Helper T cell (primary cell): ENCODE data around the gene ELSPBP1.

GRCh38 chr19:47095756-47096068, 17.9 kb downstream of the ZC3H4 start:
- PRO-cap, 2 experiments = no peak in any of the 2 experiments

GRCh38 chr19:47157027-47157940, 26.6 kb downstream of the SAE1 start:
- PRO-cap, 2 experiments = peak in 1 of 2 experiments; most common plus-strand start chr19:47157150 (in 1)

- PRO-cap, 2 experiments = no peak in any of the 2 experiments
Observed at GRCh38 chr19:47158213-47158809, 27.7 kb downstream of the SAE1 start.

DNA sequence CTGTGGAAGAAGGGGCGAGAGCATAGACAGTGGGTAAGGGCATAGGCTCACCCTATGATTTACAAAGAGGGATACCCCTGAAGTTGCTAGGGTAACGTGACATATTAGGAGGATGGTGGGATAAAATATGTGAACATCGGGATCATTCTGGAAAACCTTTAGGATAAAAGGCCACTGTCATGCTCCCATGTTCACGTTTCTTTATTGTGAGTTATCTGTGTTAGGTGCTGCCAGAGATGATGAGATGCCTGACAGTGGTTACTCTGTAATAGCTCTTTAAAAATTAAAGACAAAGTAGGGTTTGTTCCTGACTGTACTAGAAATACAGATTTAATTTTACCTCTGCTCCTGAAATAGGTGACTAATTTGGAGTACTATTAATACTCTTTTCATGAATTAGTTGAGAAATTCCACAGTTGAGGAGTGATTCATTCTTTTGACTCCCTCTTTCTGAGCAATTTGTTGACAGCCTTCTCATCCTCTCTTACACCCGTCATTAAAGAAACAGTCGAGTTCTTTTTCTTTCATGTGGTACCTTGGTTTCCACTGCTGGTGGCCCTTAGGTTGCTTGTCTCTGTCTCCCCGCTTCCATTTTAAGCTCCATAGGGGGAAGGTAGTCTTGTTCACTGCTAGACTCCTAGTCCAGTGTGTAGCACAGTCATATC, 28.3 kb downstream of the SAE1 start:
- PRO-cap, 2 experiments = peak in 1 of 2 experiments; most common plus-strand start position 591 of the sequence (in 1); most common minus-strand start position 498 of the sequence (in 1)

DNA sequence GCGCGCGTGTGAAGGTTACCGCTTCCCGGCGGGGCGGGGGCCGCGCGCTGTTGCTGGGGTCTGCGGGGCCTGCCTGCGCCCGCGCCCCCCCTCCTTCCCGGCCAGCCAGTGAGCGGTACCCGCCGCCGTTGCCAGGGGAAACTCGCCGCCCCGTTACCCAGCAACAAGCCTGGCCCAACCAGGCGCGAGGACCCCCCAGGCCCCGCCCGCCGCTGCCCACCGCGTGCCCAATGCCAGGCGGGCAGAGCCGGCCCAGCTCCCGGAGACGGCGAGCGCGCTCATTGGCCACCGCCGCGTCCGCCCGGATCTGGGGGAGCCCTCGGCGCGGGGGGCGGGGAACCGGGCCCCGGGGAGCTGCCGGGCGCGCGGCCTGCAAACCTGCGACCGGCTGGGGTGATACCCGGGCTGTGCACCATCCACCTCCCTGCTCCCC, 8.6 kb upstream of the BBC3 start:
- PRO-cap, 2 experiments = no peak in any of the 2 experiments

GRCh38 chr19:47277530-47278208, 3.0 kb downstream of the INAFM1 start:
- PRO-cap, 2 experiments = no peak in any of the 2 experiments

DNA sequence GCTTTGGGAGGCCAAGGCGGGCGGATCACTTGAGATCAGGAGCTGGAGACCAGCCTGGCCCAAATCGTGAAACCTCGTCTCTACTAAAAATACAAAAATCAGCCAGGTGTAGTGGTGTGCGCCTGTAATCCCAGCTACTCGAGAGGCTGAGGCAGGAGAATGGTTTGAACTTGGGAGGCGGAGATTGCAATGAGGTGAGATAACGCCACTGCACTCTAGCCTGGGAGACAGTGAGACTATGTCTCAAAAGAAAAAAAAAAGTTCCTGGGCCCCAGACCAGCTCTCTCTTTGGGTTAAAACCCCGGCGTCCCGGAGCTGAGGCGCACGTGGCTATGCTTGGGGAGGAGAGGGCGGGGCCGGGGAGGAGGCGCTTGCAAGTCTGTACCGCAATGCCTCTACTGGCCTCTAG, 369 bp upstream of the DHX34 start:
- PRO-cap, 2 experiments = no peak in any of the 2 experiments

GRCh38 chr19:47375739-47376568, 26.8 kb downstream of the DHX34 start:
- PRO-cap, 2 experiments = no peak in any of the 2 experiments

- PRO-cap, 2 experiments = no peak in any of the 2 experiments
Observed at GRCh38 chr19:47382422-47382695, 33.2 kb downstream of the DHX34 start.

DNA sequence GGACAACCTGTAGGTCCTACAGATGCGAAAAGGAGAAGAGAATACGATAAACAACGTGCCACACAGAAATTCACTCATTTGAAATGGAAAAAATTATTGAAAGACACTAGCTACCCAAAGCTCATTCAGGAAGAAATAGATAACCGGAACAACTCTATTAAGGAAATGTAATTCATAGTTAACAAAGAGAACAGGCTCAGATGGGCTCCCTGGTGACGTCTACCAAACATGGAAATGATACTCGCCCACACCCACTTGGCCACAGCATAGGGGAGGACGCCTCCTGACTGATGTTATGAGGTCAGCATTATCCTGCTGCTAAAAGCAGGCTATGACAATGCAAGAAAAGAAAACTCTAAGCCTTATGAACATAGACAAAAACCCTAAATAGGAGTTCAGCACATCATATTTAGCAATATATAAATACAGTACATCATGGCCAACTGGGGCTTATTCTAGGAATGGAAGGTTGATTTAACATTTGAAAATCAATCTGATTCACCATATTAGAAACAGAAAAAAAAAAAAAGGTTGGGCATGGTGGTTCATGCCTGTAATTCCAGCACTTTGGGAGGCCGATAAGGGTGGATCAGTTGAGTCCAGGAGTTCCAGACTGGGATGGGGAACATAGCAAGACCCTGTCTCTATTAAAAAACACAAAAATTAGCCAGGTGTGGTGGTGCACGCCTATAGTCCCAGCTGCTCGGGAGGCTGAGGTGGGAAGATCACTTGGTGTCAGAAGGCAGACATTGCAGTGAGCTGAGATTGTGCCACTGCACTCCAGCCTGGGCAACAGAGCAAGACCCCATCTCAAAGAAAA, 34.4 kb downstream of the DHX34 start:
- PRO-cap, 2 experiments = no peak in any of the 2 experiments

DNA sequence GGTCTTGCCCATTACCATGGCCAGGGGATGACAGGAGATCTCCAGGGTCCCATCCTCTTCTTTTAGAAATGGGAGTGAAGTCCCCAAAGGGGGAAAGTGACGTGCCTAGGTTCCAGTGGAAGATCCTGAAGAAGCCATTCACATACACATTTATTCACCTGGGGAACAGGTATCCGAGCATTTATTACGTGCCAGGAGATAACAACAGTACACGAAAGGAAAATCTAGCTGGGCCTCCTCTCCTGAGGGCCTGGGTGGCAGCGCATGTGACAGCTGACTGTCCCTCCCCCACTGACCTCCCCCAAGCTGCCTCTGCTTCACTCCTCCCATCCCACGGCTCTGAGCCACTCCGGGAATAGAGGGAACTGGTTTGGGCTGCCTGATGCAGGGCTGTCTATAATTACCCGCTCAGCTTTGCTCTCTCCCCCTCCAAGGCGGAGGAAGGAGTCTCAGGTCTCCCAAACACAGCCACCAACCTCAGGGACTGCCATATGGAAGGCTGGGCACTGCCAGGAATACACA, 8.0 kb downstream of the NAPA start:
- PRO-cap, 2 experiments = no peak in any of the 2 experiments

- PRO-cap, 2 experiments = no peak in any of the 2 experiments
Observed at GRCh38 chr19:47598389-47599389, 10.2 kb upstream of the BICRA start.

GRCh38 chr19:47600043-47600509, 8.9 kb upstream of the BICRA start:
- PRO-cap, 2 experiments = peak in 2 of 2 experiments; most common minus-strand start chr19:47600326 (in 2)

DNA sequence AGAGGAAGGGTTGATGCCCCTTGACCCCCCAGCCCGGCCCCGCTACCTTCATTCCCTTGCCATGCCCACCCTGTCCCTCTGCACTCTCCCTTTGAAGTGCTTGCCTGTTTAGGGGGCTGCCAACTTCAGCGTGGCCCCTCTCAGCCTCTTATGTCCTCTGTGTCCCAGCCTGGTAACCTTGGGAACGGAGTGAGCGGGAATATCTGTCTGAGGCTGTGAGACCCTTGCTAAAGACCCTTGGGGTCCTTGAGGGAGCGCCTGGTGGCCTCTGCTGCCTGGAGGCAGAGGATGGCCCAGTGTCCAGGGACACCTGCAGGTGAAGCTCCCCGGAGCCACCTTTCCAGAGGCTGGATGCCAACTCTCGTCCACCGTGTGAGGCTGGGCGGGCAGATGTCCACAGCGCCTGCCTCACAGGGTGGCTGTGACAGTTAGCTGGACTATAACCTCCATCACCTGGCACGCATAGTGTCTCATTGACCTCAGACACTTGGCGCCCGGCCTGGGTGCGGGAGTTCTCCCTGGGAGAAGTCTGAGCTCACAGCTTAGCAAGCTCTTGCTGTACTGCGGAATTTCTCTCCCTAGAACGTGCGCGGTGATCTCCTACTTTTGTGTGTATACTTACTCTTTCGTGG, 9.7 kb downstream of the BICRA start:
- PRO-cap, 2 experiments = no peak in any of the 2 experiments

DNA sequence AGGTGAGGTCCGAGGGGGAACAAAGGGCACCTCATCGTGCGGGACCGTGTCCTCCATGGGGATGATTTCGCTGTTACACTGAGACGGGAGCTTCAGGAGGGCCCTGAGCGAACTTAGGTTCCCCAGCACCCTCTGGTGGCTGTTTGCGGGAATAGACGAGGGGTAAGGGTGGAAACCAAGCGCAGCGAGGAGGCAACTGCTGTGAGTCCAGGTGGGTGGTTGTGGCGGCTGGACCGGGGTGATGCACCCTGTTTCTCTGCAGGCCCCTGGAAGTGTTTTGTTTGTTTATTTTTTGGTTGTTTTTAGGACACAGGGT, 5.9 kb upstream of the EHD2 start:
- PRO-cap, 2 experiments = no peak in any of the 2 experiments

DNA sequence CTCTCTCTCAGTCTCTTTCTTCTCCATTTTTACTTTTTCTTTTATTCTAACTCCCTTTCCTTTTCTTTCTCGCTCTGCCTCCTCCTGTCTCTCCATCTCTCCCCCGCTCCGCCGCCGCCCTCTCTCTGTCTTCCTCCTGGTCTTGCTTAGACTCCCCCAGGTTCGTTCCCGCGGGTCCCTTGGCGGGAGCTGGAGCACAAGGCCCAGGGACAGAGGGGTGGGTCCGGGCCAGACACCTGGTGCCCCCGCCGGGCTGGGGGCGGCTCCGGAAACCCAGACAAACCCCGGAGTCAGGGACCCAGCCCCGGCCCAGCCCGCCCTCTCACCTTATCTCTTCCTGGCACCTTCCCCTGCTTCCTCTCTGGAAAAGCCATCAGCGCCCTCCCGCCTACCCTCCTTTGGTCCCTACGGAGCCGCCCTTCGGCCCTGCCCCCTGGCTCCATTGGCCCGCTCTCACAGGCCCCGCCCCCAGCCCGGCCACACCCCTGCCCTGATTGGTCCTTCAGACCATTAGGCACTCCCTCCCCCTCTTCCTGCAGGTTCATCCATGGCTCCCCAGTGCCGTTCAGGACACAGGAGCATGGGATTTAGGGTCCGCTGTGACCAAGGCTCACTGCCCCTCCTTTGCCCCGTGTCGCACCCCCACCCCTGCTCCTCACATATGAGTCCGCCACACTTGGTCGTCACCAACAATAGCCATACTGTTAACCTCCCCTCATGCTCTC, 15.3 kb upstream of the NOP53 start:
- PRO-cap, 2 experiments = no peak in any of the 2 experiments

GRCh38 chr19:47754340-47754953, 9.1 kb downstream of the NOP53 start:
- PRO-cap, 2 experiments = no peak in any of the 2 experiments

- PRO-cap, 2 experiments = no peak in any of the 2 experiments
Observed at GRCh38 chr19:47762907-47763463, 15.5 kb upstream of the SELENOW start.

DNA sequence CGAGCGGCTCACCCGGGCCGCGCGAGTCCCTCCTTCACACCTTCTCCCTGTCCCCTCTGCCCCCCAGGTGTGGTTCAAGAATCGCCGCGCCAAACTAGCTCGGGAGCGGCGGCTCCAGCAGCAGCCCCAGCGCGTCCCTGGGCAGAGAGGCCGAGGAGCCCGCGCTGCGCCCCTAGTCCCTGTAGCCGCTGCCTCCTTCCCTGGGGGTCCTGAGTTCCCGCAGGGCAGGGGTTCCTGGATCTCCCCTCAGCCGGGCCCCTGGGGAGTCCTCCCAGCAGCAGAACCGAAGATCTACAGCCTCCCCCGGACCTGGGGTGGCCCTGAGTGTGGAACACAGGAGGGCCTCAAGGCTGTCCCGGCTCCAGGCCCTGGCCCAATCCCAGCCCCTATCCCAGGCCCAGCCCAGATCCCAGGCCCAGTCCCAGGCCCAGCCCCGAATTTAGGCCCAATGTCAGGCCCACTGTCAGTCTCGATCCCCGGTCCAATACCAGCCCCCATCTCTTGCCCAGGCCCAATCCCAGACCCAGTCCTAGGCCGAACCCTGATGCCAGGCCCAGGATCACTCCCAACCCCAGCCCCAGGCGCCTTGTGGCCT, 1.8 kb downstream of the TPRX2 start:
- PRO-cap, 2 experiments = no peak in any of the 2 experiments

DNA sequence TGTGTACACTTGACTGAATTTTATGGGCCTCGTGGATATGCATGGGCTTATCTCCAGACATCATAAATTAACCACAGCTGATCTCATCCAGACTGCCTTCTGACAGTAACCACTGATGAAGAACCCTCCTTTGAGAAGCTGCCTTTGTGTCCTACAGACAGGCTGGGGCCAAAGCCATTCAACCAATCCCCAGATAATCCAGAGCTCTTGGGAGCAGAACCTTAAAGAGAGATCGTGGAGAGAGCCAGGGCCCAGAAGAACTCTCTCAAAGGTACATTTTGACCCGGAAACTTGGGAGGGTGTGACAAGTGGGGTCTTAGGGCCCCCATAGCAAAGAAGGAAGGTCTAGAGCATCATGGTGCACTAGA, at the start of gene ELSPBP1:
ELSPBP1 (plus strand) TSS at position 92 of the 368 bp plus-strand sequence.
- PRO-cap, 2 experiments = no peak in any of the 2 experiments